Retinal pigment epithelial cell (primary cell): ENCODE measurements around a stretch of chr1.

DNA sequence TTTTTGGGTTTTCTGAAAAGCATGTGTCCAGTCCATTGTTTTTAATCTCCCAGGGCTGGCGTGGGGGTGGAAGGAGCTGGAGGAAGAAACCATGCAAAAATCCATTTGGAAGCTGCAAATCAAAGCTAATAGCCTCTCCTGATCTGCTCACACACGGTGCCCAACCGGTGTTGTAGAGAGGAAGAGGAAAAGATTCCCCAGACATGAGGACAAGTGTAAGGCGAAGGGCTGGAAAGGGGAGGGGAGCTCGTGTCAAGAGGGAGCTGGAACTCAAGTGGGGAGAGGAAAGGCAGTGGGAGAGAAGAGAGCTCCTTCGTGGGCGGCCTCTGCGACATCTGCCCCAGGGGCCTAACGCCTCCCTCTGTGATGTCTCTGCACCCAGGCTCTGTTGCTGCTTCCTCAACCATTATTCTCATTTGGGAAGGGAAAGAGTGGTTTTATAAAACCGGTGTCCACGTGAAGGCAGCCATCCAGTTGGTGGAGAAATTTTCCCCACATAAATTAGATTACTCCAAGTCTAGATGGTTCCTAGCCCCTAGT lies 112.4 kb upstream of the IRF2BP2 start:
- RRBS, result no CpG with 5 or more reads among the region's 11 CpGs

DNA sequence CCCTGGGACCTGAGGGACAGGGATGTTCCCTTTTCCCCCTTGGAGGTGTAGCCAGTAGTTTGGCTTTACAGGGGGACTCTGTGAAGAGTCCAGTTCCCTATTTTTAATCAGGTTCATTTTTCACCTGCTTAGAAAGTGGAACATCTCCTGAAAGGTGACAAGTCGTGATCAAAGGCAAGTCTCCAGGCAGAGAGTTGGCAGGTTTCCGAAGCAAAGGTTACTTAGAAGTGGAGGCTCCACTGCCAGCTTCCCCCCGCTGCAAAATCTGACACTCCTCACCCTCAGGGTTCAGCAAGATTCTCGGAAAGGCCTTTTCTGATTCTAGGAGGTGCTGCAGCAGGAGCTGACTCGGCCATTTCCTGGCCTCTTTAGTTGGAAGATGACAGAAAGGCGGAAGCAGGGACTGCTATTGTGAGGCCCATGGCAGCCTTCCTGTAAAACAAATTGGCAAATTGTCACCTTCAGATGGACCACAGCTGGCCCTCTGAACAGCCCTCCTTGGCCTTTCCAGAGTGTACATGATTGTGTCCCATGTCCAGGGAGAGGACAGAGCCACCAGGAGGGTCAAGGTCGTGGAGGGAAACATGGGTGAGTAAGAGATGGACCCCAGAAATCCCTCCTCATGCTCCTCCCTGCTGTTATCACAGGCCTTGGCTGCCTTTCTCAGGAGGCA lies 115.2 kb upstream of the IRF2BP2 start:
- RRBS, result no CpG with 5 or more reads among the region's 7 CpGs

GRCh38 chr1:234726166-234727171 lies 116.5 kb upstream of the IRF2BP2 start:
- RRBS, result no CpG with 5 or more reads among the region's 15 CpGs

GRCh38 chr1:234753597-234754010 lies 143.6 kb upstream of the IRF2BP2 start:
- RRBS, result no CpG with 5 or more reads among the region's 1 CpG

- RRBS, result no CpG with 5 or more reads among the region's 22 CpGs
Observed at GRCh38 chr1:234758481-234759350, 148.7 kb upstream of the IRF2BP2 start.

GRCh38 chr1:234809533-234810035 lies 199.6 kb upstream of the IRF2BP2 start:
- RRBS, result no CpG with 5 or more reads among the region's 11 CpGs

GRCh38 chr1:234862777-234863461 lies 252.9 kb upstream of the IRF2BP2 start:
- RRBS, result 10% methylated on average over 4 of the region's 16 CpGs

GRCh38 chr1:234874324-234875110 lies 254.1 kb downstream of the TOMM20 start:
- RRBS, result no CpG with 5 or more reads among the region's 17 CpGs

DNA sequence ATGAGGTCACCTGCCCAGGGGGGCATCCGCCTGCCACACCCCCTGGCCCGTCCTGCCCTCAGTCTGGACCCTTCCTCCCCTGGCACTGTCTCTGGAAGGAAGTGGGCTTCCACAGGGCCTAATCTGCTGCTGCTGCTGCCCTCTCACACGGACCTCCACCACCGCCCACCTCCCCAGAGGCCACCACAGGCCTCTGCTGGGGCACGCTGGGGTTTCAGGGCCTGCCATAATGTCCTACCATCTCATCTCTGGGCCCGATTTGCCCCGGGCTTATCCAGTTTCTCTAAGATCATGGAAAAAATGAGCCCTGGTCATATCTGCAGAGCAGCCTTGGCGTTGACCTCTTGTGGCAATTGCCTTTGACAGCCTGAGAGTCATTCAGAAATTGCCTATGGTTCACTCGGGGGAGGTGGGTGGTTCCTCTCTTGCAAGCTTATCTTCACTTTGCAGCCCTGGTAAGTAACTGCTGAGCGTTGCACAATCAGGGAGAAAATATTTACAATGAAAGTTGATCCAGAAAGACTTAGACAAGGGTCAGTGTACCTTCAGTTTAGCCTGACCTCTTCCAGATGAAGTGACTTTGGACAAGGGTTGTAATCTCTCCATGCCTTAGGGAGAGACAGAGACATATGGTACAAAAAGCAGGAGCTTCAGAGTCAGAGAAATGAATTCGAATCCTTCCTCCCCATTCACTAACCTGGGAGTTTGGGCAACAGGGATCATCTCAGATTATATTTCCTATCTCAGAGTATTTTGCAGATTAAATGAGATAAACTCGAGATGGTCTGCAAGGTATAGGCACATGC lies 252.4 kb downstream of the TOMM20 start:
- RRBS, result no CpG with 5 or more reads among the region's 12 CpGs

- RRBS, result no CpG with 5 or more reads among the region's 14 CpGs
Observed at GRCh38 chr1:234912681-234913469, 215.8 kb downstream of the TOMM20 start.

DNA sequence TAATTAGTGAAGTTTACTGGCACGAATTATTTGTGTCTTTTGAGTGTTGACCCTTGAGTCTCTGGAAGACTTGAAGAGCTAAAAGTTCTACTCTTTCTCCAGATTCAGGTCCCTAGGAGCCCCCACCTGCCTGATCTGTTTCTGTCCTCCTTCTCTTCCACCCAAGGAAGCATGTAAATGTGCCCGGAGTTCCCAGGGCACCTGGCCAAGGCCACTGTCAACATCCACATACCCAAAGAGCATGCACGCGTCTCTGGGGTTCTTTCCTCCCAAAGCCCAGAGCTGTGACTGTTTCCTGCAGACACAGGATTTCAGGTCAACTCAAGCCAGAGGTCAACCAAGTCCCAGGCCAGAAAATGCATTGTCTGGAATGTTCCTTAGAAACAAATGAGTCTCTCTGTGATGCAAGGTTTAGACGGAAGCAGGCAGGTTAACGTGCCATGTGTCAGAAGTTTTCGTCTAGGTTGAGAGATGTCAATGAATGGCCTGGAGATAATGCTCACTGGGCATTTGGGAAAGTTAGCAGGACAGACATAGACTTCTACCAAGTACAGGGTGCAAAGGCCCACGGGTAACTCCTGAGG lies 207.0 kb downstream of the TOMM20 start:
- RRBS, result no CpG with 5 or more reads among the region's 8 CpGs

DNA sequence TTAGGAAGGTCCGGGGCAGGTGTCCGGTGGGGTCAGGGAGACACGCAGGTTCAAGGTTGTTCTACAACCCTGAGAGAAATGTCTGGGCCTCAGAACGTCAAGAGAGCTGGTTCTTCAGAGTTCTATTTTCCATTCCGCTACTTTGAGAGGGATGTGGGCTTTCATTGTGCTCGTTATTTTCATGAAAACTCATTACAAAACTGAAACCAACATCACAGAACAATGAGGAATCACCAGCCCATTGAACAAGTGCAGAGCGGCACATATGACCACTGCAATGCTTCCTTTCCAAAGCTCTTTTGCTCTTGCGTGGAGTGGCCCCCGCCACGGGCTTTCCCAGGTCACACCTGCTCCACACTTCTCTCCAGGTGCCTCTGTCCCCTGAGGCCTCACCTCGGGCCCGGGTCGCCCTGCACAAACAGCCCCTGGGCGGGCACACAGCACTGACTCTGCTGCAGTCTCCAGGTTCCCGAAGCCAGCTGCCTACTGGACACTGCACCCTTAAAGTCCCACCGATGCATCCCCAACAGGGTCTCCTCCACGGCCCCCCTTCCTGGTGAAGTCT lies 201.8 kb downstream of the TOMM20 start:
- RRBS, result no CpG with 5 or more reads among the region's 17 CpGs

DNA sequence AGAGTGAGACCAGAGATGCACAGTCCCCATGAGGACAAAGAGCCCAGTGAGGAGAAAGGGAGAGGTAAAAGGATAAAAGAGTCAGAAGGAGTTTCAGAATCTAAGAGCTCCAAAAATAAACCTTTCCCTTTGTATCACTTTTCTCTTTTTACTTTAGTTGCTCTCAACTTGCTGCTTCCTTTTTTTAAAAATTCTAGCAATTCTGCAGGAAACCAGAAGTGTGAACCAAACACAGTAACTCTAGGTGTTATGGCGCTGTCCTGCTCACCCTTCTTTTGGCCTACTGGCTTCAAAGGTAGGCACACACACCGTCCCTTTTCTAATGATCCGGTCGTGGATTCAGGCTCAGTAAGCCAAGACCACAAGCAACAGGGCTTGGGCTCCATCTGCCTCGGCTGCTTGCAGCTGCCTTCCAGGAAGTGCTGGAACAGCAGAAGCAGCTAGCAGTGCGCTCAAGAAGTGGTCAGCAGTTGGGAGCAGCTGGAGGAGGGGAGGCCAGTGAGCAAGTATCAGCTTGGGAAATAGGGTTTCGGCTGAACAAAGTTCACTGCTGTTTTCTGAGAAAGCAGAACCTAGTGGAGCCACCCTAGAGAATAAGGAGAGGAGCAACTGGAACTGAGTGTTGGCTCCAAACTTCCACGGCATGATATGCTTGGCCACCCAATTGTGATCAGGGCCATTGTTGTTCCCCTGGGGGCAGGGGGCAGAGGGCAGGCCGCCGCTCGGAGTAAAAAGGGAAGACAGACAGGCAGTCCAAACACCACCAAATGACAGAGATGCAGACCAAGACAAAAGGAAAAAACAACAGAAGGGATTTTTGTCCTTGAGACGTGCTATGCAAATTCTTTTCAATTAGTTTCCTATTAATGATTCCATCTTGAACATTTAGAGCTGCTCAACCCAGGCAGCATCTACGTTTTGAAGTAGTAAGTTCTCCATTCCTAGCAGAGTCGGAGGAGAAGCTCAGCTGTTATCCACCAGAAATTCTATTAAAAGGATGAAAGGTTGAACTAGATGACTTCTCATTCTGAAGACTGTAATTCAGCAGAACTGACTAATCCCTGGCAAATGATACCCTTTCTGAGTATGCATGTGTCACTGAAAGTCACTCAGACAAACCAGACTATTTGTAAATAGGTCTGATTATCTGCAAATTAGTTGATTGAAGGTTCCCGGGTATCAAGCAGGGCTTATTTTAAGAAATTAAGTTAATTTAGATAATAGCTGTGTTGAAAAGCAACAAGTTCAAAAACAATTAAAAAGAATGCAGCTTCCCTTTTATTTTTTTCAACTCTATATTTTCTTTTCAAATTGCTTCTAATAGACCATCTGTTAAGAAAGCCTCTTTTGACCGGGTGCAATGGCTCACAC lies 173.2 kb downstream of the TOMM20 start:
- RRBS, result 40% methylated on average over 1 of the region's 16 CpGs

DNA sequence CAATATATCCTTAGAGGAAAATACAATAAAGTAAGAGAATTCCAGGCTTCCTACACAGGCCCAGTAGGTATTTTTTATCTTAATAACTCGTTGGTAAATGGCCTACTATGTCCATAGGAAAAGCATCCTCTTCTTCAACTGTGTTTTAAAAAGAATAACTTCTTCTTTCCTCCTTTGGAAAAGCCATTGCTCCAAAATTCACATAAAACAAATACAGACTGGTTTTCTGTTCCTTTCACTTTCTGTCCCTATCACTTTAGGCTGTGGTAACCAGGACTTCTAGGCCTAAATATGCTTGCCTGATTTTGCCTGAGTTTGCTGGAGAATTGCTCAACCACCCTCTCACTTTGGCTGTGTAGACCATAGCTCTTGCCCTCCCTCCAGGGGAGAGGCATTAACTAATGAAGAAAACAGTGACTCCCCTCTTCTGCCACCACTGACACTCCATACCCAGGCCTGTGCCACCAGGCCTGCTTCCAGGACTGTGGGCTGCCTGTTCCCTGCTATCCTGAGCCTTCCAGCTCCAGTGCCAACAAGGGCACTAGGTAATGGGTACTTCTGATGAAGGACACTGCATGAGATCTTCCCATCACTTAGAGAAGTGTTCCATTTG lies 163.6 kb downstream of the TOMM20 start:
- RRBS, result no CpG with 5 or more reads among the region's 1 CpG

DNA sequence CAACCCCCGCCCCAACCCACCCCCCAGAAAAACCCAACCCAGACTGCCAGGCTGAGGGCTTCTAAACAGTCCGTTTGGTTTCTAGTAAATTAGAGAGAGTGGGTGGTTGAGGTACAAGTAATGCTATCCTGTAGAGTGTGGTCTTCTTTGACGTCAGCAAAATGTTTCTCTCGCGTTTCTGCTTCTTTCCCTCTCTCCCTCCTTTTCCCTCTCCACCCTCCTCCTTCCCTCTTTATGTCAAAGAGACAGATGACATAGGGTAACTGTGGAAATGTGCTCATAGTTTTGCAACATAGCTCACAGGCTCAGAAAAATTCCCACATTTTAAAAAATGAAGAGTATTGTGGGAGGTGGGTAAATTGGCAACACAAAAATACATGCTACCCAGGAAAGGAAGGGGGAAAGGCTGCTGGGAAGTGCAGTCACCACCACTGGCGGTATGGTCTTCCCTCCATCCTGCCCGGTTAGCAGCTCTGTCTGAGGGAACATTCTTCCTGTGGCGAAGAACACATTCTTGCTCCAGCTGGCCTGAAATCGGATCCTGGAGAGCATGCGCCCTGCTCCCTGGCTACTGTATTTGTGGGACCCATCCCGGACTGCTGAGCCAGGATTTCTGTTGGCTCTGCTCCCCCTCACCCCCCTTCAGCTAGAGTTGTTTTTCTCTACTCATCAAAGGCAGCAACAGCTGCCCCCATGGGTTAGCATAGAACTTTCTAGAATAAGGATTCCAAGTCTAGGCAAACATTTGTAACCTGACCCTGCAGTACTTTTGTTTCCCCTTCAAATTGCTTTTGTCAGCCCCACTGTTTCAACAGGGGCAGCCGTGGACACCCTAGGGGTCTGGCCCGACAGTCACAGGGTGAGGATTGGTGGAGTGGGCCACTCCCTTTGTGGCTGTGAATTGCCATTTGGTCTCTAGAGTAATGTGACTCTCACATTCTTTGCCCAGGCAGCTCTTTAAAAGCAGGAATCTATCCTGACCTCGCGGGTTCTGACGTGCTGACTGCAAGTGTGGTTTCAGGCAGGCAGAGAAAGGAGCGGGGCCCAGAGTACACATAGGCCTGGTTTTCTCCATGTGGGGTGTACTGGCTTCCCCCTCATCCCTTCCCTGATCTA lies 157.9 kb downstream of the TOMM20 start:
- RRBS, result no CpG with 5 or more reads among the region's 17 CpGs

GRCh38 chr1:235063137-235063634 lies 65.5 kb downstream of the TOMM20 start:
- RRBS, result no CpG with 5 or more reads among the region's 5 CpGs

DNA sequence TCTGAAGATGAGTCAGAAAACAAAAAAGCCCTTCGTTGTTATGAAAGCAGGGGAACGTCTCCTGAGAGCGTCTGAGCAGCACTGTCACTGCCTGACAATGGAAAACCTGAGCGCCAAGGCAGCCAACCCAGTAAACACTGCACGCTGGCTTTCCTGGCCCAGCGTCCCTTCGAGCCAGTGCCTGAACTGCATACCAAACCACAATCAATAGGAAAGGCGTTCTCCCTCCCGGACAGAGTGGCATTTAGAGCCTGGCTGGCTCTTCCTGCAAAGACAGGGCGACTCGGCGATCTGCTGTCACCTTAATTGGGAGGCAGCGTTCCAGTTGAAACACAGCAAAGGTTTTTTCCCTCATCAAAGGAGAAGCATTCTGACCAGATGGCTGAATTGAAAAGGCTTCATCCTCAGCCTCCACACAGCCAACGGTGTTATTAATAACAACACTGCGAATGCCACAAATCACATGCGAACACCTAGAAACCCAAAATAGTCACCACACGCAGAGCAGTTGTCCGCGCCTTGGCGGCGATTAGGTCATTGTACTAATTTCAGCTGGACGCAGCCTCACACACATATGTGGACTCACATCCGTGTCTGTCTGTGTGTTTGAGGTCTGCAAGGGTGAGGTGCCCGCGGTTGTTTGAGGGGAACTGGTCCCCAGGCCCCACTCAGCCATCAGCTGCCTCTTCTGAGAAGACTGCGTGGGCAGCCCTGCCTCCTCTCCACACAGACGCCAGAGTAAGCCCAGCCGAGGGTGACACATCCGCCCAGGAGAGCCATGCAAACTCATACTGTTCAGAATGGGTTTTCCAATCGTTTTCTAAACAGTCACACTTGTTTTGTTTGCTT lies 53.7 kb downstream of the TOMM20 start:
- RRBS, result no CpG with 5 or more reads among the region's 30 CpGs

DNA sequence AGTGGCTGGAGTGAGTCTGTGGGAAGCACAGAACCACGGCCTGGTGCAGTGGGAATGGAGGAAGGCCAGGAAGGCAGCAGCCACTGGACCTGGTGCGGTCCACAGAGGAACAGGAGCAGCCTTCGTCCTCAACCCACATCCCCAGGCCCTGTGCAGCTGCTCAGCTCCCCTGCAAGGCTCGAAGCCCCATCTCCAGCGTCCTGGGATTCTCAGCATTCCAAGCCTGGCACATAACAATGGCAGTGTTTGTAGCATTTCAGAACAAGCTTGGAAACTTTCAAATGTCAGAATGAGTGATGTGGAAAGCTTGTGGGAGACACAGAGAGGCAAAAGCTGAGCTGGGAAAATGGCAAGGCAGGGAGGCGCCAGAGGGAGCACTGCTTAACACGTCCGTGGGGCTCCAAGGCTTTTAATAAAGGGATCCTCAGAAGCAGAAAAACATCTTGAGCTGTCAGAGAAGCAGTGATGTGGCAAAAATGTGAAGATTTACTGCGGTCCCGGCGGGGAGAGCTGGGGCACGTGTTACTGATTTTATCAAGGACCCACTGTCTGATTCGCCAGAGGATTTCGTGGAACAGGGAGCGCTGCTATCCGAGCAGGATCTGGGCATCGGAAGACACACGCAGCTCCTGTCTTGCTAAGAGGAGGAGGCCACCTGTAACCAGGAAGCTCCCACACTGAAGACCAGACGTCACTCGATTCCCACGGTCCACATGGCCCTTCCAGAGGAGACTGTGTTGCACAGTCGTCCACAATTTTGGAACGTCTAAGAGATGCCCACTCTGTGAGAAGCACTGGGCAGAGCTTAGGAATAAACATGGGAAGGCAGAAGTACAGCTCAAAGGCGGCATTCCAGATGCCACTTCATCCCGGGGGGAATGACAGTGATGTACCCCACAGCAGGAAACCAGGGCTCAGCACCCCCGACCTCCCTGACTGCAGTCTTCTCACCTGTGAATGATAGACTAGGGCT lies 38.0 kb downstream of the TOMM20 start:
- RRBS, result no CpG with 5 or more reads among the region's 26 CpGs

DNA sequence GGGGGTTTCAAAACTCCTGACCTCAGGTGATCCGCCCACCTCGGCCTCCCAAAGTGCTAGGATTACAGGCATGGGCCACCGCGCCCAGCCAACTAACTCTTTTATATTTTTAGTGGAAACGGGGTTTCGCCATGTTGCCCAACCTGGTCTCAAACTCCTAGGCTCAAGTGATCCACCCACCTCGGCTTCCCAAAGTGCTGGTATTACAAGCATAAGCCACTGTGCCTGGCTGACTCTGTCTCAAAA lies 26.2 kb downstream of the ARID4B start:
- RRBS, result no CpG with 5 or more reads among the region's 7 CpGs